ENCODE measurements around a stretch of chr2.

DNA sequence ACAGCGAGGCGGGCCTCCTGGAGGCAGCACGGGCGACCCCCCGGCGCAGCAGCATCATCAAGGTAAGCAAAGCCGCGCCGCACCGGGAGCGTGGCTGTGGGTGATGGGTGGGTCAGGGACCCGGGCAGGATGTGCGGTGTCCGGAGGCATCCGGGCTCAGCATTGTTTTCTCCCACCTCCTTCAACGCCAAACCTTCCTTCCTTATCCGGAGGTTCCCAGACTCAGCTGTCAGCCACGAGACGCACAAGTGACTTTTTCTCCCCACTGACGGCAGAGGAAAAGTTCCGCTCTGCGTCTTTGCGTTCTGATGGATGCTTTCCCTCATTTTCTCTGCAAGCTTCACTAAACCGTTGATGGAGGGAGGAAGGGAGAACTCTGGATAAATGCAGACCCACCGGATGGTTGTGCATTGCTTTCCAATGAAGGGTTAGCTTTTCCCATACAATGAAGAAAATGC, 914 bp downstream of the PLCL1 start:
- CAGE, long polyA plus RNA: no peak
- RRBS: 1% methylated on average over 8 of the region's 25 CpGs

GRCh38 chr2:197809926-197810437, 5.6 kb downstream of the PLCL1 start:
- CAGE, long polyA plus RNA: no peak
- RRBS: no CpG with 5 or more reads among the region's 4 CpGs

DNA sequence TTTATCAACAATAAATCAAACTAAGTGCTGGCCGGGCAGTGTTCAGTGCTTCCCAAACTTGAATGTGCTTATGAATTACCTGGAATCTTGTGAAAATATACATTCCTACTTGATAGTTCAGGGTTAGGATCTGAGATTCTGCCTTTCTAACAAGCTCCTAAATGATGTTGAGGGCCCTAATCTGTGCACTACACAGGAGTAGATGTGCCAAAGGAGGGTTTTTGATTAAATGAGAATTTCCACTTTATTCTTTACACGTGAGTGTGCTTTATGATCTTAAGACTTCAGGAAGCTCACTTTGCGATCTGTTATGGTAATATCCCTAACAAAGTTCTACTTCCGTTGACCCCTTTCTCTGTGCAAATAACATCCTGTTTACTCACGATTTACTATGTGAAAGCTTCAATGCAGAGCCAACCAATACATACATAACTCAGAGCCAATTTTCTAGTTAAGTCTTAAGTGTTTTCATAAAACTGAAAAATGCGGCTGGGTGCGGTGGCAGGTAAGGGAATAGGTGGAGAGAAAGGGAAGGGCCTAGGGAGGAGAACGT, 87.4 kb downstream of the PLCL1 start:
- CAGE, long polyA plus RNA: no peak
- RRBS: no CpG with 5 or more reads among the region's 8 CpGs

DNA sequence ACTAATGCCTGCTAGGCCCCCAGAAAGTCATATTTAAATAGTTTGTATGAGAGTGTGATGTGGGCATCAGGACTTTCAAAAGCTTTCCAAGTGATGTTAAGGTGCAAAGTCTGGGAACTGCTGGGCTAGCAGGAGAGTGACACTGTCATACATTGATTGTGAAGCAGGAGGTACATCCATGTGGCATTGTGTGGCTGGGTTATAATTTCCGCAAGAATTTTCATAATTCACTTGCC, 508.7 kb downstream of the PLCL1 start:
- CAGE, long polyA plus RNA: no peak
- RRBS: no CpG with 5 or more reads among the region's 1 CpG

- CAGE, long polyA plus RNA: no peak
- RRBS: no CpG with 5 or more reads among the region's 2 CpGs
These were observed 686.4 kb downstream of the PLCL1 start for GRCh38 chr2:198490679-198491279.

DNA sequence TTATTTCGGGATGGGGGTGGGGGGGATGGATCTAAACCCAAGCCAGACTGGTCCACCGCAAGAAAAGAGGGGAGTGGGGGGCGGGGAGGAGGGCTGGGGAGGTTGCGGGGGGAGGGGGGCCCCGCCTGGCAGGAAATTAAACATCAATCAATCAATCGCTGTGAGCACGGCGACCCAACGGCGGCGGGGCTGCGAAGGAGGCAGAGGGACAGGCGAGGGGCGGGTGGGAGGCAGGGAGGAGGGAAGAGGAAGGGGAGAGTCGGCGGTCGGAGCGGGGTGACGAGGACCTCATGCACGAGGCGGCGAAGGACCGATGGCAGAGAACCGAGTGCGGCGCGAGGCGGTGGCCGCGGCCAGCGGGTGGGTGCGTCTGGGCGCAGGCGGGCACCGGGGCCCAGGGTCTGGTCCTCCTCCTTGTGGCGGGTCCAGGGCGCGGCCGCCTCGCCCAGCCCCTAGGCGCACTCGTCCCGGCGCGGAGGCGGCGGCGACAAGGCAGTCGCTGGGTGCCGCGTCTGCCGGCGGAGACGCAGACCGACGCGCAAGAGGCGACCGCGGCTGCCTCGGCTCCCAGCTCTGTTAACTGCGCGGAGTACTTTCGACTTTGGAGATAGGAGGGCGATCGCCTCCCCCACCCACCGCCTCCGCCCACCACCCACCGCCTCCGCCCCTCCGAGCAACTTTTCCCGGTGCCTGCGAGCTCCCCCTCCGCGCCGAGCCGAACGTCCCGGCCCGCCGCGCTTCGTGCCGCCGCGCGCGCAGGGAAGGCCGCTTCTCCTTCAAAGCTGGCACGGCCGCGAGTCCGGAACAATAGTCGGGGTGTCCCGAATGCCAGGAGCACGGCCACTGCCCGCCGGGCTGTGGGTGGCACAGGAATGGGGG, 624 bp upstream of the SATB2 start:
- CAGE, long polyA plus RNA: no peak
- RRBS: 1% methylated on average over 43 of the region's 98 CpGs

- CAGE, long polyA plus RNA: no peak
- RRBS: 2% methylated on average over 6 of the region's 21 CpGs
These were observed 1.2 kb upstream of the SATB2 start for GRCh38 chr2:199459003-199459202.

- CAGE, long polyA plus RNA: no peak
- RRBS: no CpG with 5 or more reads among the region's 53 CpGs
These were observed 601 bp downstream of the C2orf69 start for GRCh38 chr2:199911482-199912306.

DNA sequence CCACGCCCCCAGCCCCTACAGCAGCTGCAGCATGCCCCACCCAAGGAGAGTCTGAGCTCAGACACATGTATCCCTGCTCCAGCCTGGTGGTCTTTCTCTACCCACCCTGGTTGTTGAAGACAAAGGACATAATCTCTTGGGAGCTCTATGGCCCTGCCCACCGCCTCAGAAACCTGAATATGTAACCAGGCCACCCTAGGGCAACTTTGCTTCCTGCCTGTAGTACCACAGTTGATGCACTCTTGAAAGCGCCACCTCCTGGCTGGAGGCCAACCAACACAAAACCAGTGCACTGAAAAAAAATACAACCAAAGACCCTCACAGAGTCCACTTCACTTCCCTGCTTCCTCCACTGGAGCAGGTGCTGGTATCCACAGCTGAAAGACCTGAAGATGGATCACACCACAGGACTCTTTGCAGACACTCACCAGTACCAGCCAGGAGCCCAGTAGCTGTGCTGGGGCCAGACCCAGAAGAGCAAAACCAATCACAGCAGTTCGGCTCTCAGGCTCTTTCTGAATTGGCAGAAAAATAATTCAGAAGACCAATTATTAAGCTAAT, 106.5 kb upstream of the SPATS2L start:
- CAGE, long polyA plus RNA: no peak
- RRBS: no CpG with 5 or more reads among the region's 4 CpGs

DNA sequence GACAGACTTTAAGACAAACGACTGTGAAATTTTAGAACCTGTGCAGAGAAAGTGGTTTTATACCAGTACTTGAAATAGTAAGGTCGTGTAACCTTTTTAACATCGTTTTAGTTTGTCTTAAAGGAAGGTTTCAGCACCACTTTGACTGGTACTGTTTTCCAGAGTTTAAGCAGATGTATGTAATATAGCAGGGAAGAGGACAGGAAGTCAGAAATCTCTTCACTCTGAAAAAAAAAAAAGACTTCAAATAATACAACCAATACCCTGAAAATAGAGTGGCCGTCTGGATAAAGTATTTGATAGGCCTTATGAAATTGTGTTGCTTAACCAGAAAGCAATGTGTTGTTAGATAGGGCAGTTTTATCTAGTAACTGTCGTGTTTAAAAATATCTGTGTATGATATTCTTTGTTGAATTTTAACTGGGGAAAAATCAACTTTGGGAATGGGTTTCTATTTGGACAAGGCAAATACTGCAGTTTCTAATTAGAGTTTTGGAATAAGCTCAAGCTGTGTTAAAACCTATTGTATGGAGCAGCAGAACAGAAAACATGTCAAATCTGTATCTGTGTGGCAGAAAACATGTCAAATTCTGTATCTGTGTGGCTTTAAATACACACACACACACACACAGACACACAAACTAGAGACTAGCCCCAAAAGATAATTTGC, 1.7 kb downstream of the SPATS2L start:
- CAGE, long polyA plus RNA: no peak
- RRBS: no CpG with 5 or more reads among the region's 5 CpGs

DNA sequence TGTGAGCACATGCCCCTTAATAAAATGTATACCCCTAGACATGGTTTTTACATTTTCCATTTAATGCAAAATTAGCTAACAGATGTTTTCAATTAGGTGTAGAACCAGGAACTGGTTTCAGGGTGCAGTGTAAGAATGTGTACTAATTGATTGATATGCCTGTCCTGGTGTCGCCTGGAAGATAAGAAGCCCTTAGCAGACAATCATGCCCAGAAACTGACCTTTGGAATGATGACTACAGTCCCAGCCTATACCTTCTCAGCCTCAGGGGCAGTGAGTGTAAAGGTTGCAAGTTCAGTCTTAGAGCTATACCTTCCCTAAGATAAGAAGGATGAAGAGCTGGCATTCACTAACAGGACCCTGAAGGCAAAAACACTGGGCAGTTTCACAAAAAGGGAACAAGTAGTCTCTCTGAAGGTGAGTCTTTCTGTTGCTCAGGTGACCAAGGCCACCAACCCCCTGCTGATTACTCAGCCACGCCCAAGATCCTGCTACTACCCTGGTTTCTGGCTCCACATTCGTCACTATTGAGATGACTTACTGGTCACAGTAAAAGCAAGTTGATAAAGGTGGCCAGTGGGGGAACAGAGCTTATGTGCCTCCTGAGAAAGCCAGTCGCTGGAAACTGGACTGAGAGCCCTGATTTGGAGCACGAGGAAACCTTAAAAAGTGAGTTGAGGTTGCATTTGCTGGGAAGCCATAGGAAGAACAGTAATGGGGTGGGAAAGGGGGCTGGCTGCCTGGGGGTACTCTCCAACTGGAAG, 71.4 kb downstream of the SPATS2L start:
- CAGE, long polyA plus RNA: no peak
- RRBS: no CpG with 5 or more reads among the region's 5 CpGs

GRCh38 chr2:200432390-200433055, 77.3 kb downstream of the KCTD18 start:
- CAGE, long polyA plus RNA: no peak
- RRBS: no CpG with 5 or more reads among the region's 2 CpGs

- CAGE, long polyA plus RNA: no peak
- RRBS: no CpG with 5 or more reads among the region's 11 CpGs
These were observed 40.2 kb downstream of the KCTD18 start for GRCh38 chr2:200469649-200470093.

GRCh38 chr2:200507214-200507517, 2.7 kb downstream of the KCTD18 start:
- CAGE, long polyA plus RNA: no peak
- RRBS: no CpG with 5 or more reads among the region's 2 CpGs

- CAGE, long polyA plus RNA: no peak
- RRBS: no CpG with 5 or more reads among the region's 5 CpGs
These were observed 93.4 kb downstream of the AOX1 start for GRCh38 chr2:200679220-200679560.

GRCh38 chr2:200705268-200705831, 106.4 kb upstream of the BZW1 start:
- CAGE, long polyA plus RNA: no peak
- RRBS: no CpG with 5 or more reads among the region's 2 CpGs

GRCh38 chr2:200741357-200741841, 70.3 kb upstream of the BZW1 start:
- CAGE, long polyA plus RNA: no peak
- RRBS: no CpG with 5 or more reads among the region's 8 CpGs

- CAGE, long polyA plus RNA: no peak
- RRBS: no CpG with 5 or more reads among the region's 3 CpGs
These were observed 69.9 kb upstream of the BZW1 start for GRCh38 chr2:200741842-200742269.

GRCh38 chr2:200747513-200747896, 64.2 kb upstream of the BZW1 start:
- CAGE, long polyA plus RNA: no peak
- RRBS: no CpG with 5 or more reads among the region's 3 CpGs

GRCh38 chr2:200826898-200828013, 15.5 kb downstream of the BZW1 start:
- CAGE, long polyA plus RNA: no peak
- RRBS: no CpG with 5 or more reads among the region's 5 CpGs